Peritoneum (tissue), 1 donor: ENCODE measurements around a stretch of chr12.

DNA sequence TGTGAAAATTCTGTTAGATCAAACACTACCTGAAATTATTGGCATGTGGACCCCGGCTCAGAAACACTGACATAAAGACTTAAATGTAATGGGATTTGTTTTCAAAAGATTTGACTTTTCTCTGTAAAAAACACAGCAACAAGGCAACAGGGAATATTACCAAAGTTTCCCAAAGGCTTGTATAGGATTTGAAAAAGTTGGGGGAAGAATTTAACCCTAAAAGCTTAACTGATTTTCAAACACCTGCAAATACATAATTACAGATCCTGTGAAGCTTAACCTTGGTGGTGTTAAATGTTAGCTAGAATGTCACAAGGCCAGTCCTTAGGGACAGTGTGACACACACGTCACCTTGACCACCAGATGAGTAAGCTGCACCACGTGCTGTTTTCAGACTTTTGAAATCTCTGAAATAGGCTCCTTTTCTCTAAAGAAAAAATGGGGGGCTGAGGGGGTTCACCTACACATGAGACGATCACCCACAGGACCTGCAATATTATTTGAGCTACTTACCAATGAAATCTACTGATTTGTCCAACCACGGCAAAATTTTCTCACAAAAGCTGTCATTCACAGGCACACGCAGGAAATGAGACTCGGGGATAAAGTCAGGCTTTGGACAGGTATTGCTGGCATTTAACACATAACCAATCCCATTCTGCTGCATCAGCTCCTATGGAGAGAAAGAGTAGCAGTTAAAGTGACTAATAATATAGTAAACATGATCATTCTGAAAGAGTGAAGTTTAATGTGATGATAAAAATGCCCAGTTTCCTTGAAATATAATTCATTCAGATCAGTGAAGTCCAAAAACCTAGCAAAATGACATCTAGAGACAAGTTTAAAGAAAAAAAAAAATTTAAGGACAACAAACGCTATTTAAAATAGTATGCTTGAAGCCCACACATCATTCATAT, 75.9 kb downstream of the DUSP16 start:
- PRO-cap: no peak

DNA sequence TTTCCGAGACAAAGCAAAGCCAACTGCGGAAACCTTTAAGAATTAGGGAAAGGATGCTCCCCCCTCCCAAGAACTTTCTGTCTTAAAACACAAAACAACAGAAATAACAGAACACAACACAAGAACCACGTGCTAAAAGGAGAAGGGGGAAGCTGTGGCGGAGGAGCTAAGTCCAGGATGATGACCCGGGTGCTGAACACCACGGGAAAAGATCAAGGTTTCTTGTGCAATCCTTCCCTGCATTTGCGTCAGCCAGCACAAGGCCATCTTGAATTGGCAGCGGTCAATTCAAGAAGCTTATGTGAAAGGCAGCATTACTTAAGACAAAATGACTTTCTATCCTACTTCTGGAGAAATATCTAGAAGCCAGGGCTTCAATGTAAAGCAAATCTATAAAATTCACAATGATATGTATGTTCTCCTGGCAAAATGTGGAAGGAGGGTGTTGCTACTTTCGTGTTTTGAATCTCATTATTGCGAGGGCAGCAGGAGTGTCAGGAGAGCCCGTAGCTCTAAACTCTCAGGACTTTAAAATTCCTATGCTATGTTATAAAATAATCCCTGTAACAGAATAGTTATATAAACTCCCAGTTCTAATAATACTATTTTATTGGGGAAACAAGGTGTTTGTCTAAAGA, 10.9 kb upstream of the CREBL2 start:
- PRO-cap: no peak

DNA sequence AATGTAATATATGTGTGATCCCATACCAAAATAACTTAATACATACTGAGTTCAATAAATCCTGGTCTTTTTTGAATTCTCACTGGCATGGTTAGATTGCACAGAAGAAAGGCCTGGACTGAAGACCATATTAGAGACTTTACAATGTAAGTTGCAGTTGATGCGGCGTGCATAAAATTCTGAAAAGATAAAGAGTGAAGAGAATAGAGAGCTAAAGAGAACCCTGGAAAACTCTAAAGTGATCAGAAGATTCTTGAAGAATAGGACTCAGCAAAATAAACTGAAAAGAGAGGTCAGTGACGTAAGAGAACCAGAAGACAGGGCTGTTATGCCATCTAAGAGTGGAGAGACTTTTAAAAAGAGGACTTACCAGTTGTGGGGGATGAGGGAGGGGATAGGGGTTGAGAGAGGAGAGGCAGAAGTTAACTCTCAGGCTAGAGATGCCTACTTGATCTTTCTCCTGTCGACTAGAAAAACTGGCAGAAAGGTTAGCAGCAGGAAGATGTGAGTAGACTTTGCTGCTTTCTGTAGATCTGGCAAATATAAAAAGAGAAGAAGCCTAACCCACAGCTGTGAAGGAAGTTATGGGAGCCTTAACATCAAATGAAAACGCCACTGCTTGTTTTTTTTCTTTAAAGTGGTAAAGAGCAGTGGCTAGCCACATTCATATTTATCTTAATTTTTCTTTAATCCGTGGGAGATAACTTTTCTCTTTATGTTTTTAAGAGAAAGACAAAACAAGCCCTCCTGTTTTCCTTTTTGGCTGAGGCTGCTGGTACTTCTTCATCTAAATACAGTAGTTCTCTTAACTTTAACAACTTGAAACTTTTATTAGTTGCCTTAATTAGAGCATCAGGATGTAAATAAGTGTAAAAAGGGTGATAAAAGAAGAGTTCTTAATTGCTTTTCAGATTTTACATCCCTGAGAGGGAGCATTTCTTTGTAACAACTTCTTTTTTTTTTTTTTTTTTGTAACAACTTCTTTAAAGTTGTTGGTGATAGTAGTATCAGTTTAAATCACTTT, 10.8 kb downstream of the CREBL2 start:
- PRO-cap: no peak

- PRO-cap: no peak
These were observed 951 bp downstream of the CDKN1B start for GRCh38 chr12:12718115-12718523.

GRCh38 chr12:12723329-12724358, 6.5 kb downstream of the CDKN1B start:
- PRO-cap: no peak

DNA sequence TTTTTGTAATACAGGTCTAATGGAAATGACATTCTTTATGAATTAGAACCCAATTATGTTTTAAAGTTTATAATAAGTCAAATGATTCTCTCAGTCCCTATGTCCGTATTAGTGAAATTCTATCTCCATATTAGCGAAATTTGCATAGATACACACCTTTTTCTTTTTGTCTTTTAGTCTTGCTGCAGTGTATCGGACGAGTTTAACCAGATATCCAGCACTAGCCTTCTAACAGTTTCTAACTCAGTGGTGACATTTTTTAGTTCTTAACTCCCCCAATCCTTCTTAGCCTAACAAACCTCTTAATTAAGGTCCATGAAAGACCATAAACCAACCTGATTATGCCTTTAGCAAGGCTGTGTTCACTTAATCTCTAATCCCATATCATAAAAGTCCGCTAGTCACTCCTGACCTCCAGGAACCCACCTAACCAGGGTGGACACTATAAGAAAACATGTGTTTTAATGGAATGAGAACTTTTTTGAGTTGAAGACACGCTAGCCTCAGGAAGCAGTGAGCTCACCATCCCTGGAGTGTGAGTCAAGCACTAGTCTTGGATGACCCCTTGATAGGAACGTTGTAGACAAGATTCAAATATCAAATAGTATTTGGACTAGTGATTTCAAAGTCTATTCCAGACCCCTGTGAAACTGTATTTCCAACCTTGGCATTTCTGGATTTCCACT, 9.4 kb downstream of the CDKN1B start:
- PRO-cap: no peak

DNA sequence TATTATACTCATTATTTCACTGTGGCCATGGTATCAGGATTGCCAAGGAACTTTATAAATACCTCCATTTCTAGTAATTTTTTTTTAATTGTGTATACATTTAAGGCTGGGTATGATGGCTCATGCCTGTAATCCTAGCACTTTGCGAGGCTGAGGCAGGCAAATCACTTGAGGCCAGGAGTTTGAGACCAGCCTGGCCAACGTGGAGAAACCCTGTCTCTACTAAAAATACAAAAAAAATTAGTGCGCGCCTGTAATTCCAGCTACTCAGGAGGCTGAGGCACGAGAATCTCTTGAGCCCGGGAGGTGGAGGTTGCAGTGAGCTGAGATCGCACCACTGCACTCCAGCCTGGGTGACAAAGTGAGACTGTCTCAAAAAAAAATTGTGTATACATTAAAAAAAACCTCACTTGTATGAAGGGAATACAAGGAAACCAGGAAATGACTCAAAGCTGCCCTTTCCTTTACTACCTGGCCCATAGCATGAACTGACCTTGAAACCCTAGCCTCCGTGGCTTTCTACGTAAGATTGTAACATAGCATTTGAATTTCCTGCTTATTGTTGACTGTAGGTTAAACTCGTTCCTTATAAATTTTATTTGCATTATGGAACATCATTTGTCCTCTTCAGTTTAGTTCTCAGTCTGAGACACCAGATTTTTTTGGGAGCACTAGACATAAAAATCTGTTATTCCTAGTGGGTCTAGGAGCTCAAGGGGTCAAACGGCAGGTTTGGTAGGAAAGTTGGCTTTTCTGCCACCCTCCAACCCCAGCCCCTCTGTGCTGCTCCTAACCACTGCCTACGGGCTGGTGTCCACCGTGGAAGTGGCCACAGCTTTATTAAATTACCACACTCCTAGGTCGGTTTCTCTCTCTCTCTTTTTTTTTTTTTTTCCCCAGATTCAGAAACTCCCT, 9.2 kb upstream of the DDX47 start:
- PRO-cap: no peak

- PRO-cap: no peak
These were observed 22.3 kb downstream of the DDX47 start for GRCh38 chr12:12835363-12836007.

- PRO-cap: no peak
These were observed 23.8 kb downstream of the DDX47 start for GRCh38 chr12:12836713-12837550.

GRCh38 chr12:12870292-12870878, 21.0 kb upstream of the GPRC5A start:
- PRO-cap: no peak

GRCh38 chr12:12881351-12882073, 9.8 kb upstream of the GPRC5A start:
- PRO-cap: no peak

- PRO-cap: no peak
These were observed 8.4 kb downstream of the GPRC5A start for GRCh38 chr12:12899696-12900248.

DNA sequence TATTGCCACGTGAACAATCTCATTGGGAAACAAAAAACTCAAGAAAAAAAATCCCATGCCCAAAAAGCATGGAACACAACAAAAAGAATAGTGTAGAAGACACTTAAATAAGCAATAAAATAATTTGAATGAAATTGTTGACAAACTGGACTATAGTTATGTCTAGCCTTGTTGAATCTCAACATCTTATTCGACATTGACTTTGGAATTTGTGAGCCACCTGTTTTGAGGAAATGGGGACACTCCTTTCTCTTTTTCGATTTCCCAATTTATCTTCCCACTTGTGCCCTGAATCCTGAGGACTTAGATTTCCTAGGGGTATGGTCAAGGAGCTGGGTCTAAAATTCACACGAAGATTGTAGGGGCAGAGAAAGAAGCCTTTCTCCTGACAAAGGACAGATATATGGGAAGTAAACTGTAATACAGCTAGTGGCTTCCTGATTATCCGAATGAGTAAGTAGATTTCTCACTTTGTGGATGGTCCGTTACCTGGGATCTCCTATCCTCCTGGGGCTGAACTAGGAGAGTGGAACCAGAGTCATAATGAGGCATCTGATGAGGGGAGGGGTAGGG, 14.1 kb downstream of the GPRC5A start:
- PRO-cap: no peak

GRCh38 chr12:12949341-12949750, 2.6 kb downstream of the GPRC5D start:
- PRO-cap: no peak

DNA sequence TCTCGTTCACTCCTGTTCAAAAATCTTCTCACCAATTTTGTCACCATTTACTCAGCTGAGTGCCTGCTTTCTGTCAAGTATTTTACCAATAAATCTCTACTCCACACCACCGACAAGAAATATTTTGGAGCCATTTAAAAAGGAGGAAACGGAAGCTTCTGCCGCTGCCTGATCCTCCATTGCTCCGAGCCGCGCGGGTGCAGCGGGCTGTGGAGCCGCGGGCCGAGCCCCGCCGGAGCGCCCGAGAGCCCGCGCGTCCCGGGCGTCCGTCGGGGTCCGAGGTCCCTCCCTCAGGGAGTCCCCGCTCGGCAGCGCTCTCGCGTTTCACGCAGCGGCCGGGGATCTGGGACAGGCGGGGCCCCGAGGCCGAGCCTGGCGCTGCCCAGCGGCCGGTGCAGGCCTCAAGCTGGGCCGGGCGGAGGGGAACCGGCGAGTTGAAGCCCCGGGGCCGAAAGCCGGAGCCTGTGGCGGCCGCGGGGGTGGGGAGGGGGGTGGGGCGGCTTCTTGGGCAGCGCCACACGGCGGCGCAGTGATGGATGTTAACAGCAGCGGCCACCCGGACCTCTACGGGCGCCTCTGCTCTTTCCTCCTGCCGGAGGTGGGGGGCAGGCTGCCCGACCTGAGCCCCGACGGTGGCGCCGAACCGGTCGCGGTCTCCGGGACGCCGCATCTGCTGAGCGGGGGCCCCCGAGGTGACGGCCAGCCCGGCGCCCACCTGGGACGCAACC, 1.1 kb upstream of the HEBP1 start:
- PRO-cap: no peak

DNA sequence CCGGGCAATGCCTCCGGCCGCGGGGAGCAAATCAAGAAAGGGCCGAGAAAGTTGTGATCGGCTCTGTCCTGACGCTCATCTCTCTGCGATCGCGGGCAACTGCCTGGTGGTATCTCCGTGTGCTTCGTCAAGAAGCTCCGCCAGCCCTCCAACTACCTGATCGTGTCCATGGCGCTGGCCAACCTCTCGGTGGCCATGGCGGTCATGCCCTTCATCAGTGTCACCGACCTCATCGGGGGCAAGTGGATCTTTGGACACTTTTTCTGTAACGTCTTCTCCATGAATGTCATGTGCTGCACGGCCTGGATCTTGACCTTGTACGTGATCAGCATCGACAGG, 1.6 kb upstream of the HEBP1 start:
- PRO-cap: no peak

DNA sequence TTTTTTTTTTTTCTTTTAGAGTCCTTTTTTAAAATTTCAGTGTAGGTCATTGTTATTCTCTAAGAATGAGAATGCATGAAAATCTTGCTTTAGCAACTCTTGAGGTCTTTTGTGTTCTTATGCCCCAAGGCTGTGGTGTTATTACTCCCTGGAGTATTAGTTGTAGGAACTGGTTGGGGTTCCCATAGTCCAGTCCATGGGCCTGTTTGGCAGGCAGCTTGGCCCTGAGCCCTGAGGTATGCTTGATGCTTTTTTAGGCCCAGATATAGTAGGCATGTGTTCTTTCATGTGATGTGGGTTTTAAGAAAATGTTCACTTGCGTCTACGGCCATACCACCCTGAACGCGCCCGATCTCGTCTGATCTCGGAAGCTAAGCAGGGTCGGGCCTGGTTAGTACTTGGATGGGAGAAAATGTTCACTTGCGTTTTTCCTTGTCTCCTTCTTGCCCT, 1.7 kb downstream of the FAM234B start:
- PRO-cap: no peak

GRCh38 chr12:13098465-13099022, 4.9 kb downstream of the GSG1 start:
- PRO-cap: no peak

DNA sequence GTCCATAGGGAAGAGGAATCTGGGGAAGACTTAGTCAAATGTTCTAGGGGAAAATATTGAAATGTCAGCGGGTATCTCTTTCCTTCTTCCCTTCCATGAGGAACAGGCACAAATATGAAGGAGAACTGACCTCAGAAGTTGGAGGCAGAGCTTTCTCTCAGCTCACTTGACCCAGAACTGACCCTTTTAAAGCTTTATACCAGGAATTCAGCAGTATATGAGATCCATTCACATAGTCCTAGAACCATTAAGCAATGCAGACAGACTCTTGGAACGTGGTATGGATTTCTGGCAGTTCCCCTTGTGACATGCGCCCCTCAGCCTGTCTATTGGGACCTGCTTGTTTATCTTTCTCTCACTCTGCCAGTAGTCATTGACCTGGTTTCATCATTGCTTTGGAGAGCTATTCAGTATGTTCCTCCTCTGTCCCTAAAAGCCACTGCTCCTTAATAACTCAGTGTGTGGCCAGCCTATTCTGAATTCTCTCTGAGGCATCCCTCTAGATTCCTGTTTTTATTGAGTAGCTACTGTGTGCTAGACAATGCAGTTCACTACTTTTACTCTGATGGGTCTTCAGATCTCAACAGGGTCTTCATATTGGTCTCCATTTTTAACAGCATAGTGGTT, 43.1 kb upstream of the GSG1 start:
- PRO-cap: no peak

DNA sequence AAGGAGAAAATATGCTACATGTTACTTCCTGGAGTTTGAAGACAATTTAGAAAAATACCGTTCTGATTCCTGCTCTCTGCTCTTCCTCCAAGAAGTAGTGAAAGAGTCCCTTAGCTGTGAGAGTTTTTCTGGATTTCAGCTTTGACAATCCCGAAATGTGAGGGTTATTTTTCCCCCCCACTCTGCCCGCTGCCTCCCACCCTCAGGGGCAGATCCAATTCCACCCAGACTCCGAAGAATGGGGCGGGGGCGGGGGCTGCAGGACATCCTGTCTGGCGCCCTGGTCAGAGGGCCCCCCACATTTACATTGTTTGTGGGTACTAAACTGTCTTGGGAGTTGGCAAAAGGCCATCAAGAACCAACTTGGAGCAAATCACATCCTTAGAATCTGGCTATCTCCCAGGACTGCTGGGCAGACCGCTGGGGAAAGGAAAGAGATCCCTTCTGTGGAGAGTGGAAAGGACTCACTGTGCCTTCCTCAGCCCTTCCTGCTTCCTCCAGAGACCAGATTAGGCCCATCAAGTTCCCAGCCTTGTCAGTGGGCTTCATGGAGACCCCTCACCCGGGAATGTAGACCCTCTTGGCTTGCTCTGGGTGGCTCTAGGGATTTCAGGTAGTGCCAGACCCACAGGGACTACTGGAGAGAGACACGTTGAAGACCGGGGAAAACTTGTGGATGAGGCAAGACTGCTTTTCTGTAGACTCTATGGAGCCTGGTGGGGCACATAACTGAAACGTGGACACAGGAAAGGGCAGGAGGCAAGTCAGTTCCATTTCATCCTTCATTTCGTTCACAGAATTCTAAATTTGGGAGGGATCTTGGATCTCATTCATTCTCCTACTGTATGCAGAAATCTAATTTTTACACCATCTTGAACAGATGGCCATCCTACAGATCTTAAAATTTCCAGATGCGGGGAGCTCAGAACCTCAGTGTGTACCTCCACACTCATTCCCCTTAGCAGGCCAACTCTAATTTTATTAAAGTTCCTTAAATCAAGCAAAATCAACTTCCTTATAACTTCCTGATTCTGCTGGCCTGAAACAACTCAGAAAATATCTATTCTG, 2.6 kb downstream of the EMP1 start:
- PRO-cap: no peak